Measurements from ENCODE around the genes CHST11 and MTERF2.

DNA sequence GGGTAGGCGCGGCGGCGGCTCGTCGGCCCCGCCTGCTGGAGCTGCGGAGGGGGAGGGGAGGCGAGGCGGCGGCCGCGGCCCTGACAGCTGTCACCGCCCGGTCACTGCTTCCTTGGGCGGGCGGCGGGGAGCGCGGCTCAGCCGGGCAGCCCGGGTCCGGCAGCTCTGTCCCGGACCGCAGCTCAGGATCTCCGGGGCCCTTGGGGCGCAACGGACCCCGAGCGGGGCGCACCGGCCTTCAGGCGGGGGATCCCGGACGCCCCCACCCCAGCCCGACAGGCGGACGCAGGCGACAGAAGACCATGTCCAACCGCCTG, 349 bp downstream of the HCFC2 start:
- PRO-cap, result unidirectional peak, plus-strand start at position 112 of the sequence
- CAGE, long polyA plus RNA, result no peak

- PRO-cap, result no peak
- CAGE, long polyA plus RNA, result no peak
Measured at GRCh38 chr12:104187687-104188339, 27.8 kb upstream of the TXNRD1 start.

- PRO-cap, result bidirectional peak, plus-strand start at chr12:104456740, minus-strand start at chr12:104456438; bidirectional peak, plus-strand start at chr12:104457000, minus-strand start at chr12:104456839
- CAGE, long polyA plus RNA, result no peak
Measured at GRCh38 chr12:104456417-104457042, at the start of gene CHST11. CHST11 (plus strand) TSS chr12:104456948.

GRCh38 chr12:104682651-104683406, 226.1 kb downstream of the CHST11 start:
- PRO-cap, result no peak
- CAGE, long polyA plus RNA, result no peak

DNA sequence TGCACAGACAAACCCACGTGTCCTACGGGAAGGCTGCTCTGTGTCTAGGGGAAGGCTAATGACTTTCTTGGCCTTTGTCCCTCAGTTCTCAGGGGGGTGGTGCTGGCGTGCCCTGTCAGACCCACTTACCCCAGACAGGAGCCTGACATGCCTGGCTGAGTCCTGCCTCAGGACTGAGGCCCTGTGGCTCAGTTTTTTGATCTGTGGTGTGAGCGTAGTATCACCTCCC, 235.3 kb downstream of the SLC41A2 start:
- PRO-cap, result unidirectional peak, minus-strand start at position 175 of the sequence
- CAGE, long polyA plus RNA, result no peak

DNA sequence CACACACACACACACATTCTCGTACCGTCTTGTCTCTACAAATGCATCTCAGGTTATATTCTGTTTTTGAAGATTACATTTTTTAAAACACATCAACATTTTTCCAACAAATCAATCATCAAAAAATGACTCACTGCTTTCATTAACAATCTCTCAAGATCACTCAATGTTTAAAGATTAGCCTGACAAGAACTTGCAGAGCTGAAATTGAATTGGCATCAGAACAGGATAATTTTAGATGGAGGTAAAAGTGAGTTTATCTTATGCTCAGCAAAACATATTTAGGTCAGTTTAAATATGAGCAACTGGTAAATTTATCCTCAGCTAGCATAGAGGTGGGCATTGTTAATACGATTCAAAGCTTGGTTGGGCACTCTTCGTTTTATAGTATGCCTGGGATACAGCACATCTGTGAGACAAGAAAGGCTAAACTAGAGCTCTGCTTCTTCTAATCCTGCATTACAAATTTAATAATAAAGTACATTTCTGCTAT, 153.7 kb downstream of the SLC41A2 start:
- PRO-cap, result no peak
- CAGE, long polyA plus RNA, result no peak

GRCh38 chr12:104896648-104897008, 61.5 kb downstream of the SLC41A2 start:
- PRO-cap, result no peak
- CAGE, long polyA plus RNA, result no peak

DNA sequence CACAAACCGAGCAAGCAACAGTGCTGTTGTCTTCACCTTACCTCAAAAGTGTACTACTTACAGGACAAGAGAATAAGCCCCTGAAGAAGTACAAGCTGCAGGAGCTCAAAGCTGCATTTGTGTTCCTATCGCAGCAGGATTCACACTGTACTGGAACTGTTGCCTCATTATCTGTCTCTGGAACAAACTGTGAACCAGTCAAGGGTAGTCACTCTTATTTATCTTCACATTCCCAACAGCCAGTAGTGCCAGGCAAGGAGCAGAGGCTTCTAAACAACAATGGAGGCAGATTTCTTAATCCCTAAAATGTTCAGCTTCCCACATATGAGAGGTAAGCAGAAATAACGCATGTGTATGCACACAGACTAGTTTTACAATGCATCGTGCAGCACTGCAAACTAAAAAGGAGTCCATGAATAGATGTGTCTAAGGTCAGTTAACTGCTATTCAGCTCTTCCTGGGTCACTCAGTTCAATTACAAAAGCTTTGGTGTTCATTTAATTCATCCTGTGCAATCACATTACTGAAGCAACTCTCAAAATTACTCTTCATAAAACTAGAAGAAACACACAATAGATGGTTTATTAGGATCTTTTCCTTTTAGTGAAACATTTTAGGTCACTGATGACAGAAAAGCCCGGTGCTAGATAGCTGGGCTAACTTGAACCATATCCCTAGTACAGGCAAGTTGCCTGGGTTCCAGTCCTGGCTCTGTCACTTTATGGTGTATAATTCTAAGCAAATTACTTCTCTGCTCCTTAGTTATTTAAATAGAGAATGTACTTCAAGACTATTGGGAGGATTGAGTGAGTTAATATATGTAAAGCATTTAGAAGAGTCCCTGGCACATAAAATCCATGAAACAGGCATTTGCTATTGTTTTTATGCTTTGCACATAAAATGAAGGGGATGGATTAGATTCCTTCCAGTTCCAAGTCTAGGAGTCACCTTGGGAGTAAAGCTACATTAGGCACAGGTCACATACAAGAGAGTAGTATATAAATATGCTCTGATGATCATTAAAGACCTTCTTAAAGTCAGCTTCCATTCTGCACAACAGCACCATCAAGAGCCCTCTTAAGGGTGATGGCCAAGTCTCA, 2.6 kb downstream of the APPL2 start:
- PRO-cap, result no peak
- CAGE, long polyA plus RNA, result no peak

- PRO-cap, result no peak
- CAGE, long polyA plus RNA, result no peak
Measured at GRCh38 chr12:105445477-105445959, 115.0 kb downstream of the C12orf75 start.

GRCh38 chr12:105497808-105498152, 167.3 kb downstream of the C12orf75 start:
- PRO-cap, result no peak
- CAGE, long polyA plus RNA, result no peak

DNA sequence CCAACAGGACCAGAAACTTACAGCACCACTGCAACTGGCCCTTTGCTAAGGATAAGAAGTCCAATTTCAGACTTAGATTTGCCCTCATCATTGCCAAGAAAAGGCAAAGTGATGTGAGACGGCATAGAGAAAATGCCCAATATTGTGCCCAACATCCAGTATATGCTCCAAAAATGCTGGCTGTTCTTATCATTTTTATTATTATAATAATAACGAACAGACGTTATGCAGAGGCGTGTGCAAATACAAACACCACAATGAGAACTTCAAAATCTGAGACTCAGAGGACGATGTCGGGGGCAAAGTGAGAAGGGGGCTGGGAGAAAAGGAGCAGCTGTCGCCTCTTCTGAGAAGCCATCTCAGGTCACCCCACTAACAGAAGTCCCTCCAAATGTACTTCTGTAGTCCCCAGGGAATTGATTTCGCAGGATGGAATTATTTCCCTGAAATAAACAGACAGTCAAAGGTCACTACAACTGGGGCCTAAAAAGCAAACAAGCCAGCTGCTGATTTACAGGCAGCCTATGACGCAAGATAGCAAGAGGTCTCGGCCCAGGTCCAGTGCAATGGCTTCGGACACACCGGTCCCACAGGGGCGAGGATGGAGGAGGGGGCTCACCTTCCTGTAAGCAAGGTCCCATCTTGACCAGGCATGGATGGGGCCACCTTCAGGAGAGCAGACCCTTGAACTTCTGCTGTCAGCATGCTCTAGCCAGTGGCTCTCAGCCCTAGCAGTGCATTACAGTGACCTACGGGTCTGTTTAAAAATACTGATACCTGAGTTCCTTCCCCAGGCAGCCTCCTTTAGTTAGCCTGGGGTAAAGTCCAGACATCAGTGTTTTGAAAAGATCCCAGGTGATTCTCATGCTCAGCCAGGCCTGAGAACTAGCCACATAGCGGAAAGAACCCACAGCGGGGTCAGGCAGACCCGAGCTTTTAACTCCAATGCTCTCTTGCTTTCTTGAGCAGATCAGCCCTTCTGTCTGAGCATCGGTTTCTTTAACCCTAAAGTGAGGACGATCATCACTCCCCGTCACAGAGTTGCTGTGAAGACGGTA, 18.2 kb downstream of the NUAK1 start:
- PRO-cap, result no peak
- CAGE, long polyA plus RNA, result no peak

- PRO-cap, result bidirectional peak, plus-strand start at chr12:106249206, minus-strand start at chr12:106249065
- CAGE, long polyA plus RNA, result no peak
Measured at GRCh38 chr12:106248831-106249146, 969 bp upstream of the CKAP4 start.

DNA sequence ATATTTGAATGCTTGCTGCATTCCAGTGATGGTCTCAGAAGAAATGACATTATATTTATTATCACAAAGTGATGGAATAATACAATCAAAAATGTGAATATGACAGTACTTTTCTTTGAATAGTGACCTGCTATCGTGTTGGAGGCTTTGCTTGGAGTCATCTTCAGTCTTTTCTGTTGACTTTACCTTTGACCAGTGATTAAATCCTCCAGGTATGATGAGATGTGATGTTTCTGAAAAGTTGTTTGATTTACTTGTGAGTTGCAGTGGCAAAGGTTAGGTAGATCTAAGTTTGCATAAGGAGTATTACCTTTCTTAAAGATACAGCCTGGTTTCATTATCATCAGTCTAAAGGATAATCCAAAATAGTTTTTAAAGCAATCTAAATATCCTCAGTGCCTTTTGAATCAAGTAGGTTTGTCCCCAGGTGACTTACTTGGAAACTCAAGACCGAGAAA, 4.7 kb downstream of the TCP11L2 start:
- PRO-cap, result no peak
- CAGE, long polyA plus RNA, result no peak

DNA sequence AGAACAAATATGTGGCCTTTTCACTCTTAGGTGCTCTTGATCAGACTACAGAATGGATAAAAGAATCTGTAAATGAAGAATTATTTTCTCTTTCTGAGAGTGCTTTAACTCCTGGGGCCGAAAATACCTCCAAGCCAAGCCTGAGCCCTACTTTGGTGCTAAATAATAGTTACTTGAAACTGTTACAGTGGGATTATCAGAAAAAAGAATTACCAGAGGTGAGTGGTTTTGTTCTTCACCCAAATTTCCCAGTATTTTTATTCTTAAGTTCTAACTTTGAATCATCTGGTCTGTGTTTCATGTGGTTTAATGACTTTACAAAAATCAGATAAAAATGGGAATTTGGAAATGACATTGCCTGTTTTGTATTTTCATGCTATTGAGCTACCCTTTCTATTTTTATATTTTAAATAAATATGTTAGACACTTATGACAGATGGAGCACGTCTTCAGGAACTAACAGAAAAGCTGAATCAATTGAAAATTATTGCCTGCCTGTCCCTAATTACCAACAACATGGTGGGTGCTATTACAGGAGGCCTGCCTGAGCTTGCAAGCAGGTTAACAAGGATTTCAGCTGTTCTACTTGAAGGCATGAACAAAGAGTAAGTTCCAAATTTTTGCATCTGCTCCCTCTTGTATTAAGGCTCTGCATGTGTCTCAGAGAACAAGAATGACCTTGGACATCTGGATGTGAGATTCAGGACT, 21.8 kb upstream of the POLR3B start:
- PRO-cap, result no peak
- CAGE, long polyA plus RNA, result no peak

DNA sequence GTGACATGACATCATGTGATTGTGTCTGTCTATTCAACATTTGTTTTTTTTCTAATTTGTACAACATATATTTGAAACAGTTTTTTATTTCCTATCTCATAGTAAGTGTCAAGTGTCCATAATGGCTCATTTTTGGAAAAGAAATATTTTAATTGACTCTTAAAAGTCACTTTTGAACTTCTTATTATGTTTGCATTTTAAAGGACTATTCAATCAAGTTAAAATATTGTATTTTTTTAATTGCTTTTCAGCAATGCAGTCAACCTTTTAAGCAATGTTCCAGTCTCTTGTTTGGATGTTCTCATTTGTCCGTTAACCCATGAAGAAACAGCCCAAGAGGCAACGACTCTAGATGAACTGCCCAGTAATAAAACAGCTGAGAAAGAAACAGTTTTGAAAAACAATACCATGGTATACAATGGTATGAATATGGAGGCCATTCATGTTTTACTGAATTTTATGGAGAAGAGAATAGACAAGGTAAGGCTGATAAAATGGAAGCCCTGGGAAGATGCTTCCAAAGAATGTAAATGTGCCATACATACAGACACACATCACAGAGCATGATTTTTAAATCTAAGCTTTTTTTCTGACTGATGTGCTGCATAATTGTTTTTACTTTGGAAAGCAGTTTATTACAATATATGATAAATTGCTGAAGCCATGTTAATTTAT, 68.0 kb downstream of the RIC8B start:
- PRO-cap, result no peak
- CAGE, long polyA plus RNA, result no peak

- PRO-cap, result no peak
- CAGE, long polyA plus RNA, result no peak
Measured at GRCh38 chr12:106962549-106963773, 7.3 kb downstream of the TMEM263 start.

- PRO-cap, result no peak
- CAGE, long polyA plus RNA, result no peak
Measured at GRCh38 chr12:106985117-106985804, 1.7 kb downstream of the MTERF2 start.

- PRO-cap, result no peak
- CAGE, long polyA plus RNA, result no peak
Measured at GRCh38 chr12:106986594-106987526, at the start of gene MTERF2. MTERF2 (minus strand) TSS chr12:106987146.

GRCh38 chr12:107042545-107043178, 50.7 kb downstream of the CRY1 start:
- PRO-cap, result no peak
- CAGE, long polyA plus RNA, result no peak

- PRO-cap, result bidirectional peak, plus-strand start at chr12:107093980, minus-strand start at chr12:107093789
- CAGE, long polyA plus RNA, result no peak
Measured at GRCh38 chr12:107093735-107094123, 380 bp upstream of the CRY1 start.

All from B cell (primary cell).